Pericardium (tissue), 1 donor: ENCODE results near the genes OXCT2 and TMCO2.

- RRBS: no CpG with 5 or more reads among the region's 2 CpGs
Observed at GRCh38 chr1:39216311-39216871, 11.9 kb downstream of the MACF1 start.

- RRBS: no CpG with 5 or more reads among the region's 5 CpGs
Observed at GRCh38 chr1:39284873-39285612, 80.5 kb downstream of the MACF1 start.

GRCh38 chr1:39291834-39292253 lies 87.3 kb downstream of the MACF1 start:
- RRBS: no CpG with 5 or more reads among the region's 6 CpGs

- RRBS: no CpG with 5 or more reads among the region's 8 CpGs
Observed at GRCh38 chr1:39317039-39317510, 112.6 kb downstream of the MACF1 start.

- RRBS: no CpG with 5 or more reads among the region's 2 CpGs
Observed at GRCh38 chr1:39346866-39347326, 142.4 kb downstream of the MACF1 start.

GRCh38 chr1:39430435-39431163 lies 60.8 kb upstream of the BMP8A start:
- RRBS: no CpG with 5 or more reads among the region's 3 CpGs

DNA sequence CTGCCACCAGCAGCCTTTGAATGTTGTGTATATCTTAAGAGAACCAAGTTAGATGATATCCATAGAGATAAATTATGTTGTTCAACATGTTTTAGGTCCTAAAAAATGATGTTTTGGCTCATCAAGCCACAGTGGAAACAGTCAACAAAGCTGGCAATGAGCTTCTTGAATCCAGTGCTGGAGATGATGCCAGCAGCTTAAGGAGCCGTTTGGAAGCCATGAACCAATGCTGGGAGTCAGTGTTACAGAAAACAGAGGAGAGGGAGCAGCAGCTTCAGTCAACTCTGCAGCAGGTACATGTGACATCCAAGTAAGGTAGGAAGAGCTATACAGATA lies 48.8 kb upstream of the BMP8A start:
- RRBS: no CpG with 5 or more reads among the region's 1 CpG

GRCh38 chr1:39515723-39516039 lies 24.2 kb downstream of the BMP8A start:
- RRBS: no CpG with 5 or more reads among the region's 20 CpGs

DNA sequence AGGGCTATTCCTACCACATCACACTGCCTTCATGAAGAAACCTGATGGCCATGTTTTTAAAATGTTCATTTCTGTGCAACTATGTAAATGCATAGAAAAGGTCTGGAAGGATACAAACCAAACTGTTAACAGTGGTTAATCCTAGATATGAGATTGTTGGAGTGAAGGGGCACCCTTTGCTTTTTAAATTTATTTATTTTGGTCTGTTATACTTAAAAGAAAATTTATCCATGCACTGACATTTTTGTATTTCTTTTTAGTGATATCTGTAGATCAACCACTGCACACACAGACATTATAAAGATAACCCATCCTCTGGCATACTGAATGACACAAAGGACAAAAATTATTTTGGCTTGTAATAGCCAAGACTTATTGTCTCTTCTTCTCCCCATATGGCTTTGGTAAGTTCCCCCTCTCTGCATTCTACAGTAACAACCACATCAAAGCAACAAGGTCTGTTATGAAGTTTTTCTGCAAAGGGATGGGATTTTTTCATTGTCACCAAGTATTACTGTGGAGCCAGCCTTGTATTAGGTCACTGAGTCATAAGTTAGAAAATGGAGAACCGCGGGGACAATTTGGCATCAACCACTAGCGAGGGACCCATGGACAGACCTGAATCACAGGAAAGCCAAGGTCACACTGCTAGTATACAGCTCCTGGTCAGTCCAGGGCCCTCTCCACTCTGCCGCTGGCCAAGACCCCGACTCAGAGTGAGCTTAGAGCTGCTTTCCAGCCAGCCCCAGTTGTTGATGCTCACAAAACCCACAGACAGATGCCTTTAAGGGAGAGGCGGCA lies 6.2 kb downstream of the PABPC4 start:
- RRBS: no CpG with 5 or more reads among the region's 6 CpGs

- RRBS: no CpG with 5 or more reads among the region's 17 CpGs
Observed at GRCh38 chr1:39625063-39625976, 14.1 kb downstream of the HEYL start.

DNA sequence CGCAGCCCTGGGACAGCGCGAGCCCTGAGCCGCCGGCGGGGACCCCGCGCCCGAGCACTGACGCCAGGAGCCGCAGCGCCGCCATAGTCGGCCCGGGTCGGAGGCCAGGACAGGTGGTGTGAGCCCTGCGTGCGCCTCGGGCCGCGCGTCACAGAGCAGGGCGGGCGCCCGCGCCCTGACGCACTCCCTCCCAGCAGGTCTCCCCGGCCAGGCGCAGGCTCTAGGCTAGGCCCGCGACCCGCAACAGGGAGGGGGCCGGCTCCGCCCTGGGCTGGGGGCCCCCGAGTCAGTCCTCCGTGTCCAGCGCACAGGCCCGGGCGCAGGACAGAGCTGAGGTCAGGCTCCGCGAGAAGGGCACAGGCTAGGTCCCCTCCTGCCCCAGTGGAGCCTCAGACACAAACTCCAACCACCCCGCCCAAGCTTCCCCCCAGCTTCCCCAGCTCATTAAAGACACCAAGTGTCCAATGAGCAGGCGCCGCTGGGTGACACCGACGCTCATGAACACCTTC lies at the start of gene OXCT2:
TSS of gene OXCT2 (minus strand) at position 178 of the 509 bp plus-strand sequence.
- RRBS: 5% methylated on average over 3 of the region's 46 CpGs

DNA sequence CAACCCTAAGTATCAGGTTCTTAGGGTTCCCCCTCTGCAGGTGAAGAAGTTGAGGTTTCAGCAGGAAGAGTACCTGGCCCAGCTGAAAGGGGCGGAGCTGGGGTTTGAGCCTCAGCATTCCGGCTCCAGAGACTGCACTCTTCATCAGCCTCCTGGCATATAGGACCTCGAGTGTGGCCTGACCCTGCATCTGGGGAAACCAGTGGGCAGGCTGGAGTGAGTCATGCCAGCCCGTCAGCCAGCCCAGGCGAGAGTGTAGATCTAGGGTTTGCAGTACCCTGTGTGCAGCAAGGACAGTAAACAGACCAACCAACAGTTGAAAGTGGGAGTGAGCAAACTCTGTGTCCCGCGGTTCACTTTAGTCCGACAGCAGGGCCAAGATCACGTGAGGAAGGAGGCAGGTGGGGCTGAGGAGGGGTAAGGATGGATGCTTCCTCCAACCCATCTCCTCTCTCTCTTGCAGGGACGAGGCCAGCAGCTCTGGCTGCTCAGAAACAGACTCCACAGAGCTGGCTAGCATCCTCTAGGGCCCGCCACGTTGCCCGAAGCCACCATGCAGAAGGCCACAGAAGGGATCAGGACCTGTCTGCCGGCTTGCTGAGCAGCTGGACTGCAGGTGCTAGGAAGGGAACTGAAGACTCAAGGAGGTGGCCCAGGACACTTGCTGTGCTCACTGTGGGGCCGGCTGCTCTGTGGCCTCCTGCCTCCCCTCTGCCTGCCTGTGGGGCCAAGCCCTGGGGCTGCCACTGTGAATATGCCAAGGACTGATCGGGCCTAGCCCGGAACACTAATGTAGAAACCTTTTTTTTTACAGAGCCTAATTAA lies 14.3 kb downstream of the MFSD2A start:
- RRBS: 89% methylated on average over 3 of the region's 17 CpGs

- RRBS: no CpG with 5 or more reads among the region's 1 CpG
Observed at GRCh38 chr1:40038973-40039385, 1.6 kb upstream of the CAP1 start.

DNA sequence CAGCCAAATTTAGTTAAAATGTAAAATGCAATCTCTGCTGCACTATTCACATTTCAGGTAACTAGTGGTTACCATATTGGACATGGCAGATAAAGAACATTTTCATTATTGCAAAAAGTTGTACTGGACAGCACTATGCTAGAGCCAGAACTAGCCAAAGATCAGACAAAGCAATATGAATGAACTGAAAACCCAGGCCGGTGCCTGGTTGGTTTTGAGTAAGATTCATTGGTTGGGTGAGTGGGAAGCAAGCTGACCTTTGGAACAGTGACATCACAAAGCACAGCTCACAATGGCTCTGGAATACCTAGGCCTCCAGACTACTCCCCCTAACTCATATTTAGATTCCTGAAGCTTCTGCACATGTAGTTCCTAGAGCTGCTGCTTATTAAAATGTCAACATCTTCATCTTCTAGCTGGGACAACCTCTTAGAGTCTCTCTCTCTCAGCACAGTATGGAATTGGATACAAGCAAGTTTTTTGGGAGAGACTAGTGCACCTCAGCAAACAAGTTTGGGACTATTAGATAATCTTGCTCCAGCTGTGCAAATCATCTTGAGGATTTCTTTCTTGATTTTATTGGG lies at the start of gene TMCO2:
TSS of gene TMCO2 (plus strand) at position 337 of the 584 bp plus-strand sequence.
- RRBS: no CpG with 5 or more reads among the region's 1 CpG

GRCh38 chr1:40339093-40339435 lies 22.0 kb upstream of the COL9A2 start:
- RRBS: no CpG with 5 or more reads among the region's 11 CpGs

DNA sequence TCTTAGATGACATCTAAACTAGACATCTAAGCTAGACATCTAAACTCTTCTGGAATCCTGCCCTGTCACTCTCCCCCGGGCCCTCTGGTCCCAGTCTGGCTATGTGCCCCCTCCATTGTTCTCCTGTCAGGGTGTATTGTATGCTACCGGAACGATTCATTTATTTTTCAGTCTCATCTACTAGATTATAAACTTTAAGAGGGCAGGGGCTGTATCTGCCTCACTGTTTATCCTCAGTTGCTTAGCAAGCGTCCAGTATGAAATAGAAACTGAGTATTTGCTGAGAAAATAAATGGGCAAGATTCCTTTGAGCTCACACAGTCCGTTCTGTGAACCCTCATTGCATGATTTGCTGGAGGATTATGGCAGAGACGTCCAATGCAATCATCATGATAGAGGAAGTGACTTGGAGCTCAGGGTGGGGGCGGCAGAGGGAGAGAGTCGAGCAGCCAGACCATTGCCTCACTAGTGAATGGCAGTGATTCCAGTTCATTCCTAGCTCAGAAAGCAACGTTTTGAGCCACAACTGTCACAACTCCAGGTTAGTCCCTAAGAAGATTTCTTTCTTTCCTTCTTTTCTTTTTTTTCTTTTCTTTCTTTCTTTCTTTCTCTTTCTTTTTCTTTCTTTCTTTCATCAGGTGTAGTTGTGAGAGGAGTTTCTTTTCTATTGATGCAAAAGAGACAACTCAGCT lies 27.4 kb upstream of the COL9A2 start:
- RRBS: 47% methylated on average over 2 of the region's 9 CpGs

- RRBS: no CpG with 5 or more reads among the region's 4 CpGs
Observed at GRCh38 chr1:40406423-40407036, 33.0 kb downstream of the SMAP2 start.

DNA sequence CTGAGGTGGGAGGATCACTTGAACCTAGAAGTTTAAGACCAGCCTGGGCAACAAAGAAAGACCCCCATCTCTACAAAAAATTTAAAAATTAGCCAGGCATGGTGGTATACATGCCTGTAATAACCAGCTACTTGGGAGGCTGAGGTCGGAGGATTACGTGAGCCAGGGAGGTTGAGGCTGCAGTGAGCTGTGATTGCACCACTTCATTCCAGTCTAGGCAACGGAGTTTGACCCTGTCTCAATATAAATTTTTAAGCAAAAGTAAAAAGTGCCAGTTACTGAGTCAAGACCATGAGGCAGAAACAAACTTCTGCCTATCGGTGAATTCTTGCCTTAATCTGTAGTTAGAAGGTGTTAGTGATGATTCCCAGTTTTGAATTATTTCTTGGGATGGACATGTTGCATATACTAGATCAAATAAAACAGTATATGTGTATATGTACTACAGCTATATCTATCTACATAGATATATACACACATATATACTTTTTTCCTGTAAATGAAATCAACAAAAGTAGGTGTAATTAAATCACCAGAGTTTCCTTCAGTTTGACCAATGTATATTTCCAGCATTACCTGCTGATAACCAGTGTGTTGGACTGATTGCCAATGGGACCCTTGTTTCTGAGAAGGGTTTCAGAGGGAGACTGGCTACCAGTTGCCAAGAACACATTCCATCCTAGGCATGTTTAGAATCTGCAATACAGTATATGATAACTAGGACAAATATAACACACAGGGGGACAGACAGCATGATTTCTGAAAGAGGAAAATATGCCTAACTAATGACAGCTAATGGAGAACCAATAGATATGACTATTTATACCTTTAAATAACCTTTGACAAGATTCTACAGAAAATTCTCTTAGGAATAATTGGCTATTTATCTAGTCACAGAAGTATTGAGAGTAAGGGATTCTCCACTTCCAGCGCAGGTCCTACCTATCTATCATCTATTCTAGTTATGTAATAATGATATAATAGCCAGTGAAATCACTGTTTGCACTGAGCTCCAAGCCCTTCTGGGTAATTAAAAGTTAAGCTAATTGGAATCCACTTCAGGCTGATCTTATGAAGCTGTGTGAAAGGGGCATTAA lies 36.8 kb downstream of the SMAP2 start:
- RRBS: no CpG with 5 or more reads among the region's 5 CpGs

- RRBS: no CpG with 5 or more reads among the region's 4 CpGs
Observed at GRCh38 chr1:40450775-40450869, 346 bp downstream of the ZFP69B start.

DNA sequence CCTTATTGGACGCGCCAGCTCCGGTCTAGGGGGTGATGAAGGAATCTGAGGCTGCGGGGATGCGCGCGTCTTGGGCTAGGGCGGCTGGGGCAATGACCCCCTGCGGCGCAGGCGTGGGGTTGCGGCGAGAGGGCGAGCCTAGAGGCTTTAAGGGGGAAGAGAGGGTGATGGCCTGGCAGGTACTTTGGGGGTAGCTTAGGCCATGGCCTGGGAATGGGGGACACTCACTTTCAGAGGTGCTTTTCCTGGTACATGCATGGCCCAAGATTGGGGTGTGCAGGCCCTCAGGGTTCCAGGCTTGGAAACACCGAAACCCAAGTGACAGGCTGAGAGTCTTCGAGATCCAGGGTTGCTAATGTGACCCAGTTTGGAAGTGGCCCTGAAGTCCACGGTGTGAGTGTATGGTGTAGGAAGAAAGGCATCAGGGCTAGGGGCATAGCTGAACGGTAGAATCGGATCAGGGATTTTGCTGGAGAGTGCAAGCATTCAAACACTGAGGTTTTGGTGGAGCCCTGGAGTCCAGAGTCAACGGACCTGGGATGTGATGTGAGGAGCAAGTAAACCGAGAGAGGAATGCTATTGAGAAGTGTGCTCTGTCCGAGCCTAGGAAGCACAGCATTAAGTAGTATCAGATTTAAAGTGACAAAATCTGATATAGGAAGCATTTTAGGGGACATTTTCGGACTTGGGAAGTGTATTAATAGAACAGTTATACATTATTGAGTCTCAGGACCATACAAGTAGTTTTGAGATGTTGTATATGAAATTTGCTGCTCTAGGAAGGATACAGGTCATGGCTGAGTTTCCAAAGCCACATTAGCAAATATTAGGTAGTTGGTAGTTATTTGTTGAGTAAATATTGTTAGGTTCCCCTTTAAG lies 904 bp downstream of the NFYC start:
- RRBS: 0% methylated on average over 3 of the region's 23 CpGs